Camera-type eye (tissue), 1 donor: ENCODE measurements around a stretch of chr10.

- RAMPAGE, long total RNA, result no peak
Measured at GRCh38 chr10:73425-74286, 24.6 kb upstream of the TUBB8 start.

GRCh38 chr10:151059-151789, 16.0 kb downstream of the ZMYND11 start:
- RAMPAGE, long total RNA, result no peak

GRCh38 chr10:329276-330117, 194.2 kb downstream of the ZMYND11 start:
- RAMPAGE, long total RNA, result no peak

DNA sequence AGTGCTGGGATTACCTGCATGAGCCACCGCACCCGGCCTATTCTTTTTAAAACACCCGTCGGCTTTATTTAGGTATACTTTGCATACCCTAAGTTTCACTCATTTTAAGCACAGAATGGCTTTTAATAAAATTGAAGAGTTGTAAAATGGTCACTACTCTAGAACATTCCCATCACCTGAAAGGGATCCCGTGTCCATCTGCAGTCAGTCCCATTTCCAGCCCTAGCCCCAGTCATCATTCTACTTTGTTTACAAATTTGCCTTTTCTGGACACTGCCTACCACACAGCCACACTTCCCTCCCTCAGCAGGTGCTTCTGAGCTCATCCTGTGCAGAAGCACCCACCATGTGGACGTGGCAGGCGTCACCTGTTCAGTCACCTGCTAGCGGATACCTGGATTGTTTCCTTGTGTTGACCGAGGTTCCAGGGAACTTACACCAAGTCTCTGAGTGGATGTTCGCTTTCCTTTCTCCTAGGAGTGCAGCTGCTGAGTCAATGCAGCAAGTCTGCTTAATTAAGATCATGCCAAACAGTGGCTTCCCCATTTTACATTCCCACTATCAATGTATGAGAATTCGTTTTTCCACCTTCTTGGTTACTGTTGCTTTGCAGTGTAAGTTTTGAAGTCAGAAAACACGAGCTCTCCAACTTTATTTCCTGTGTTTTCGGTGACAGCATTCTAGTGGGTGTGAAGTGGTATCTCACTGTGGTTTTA, 198.1 kb downstream of the ZMYND11 start:
- RAMPAGE, long total RNA, result no peak

- RAMPAGE, long total RNA, result no peak
Measured at GRCh38 chr10:369762-370178, 234.5 kb downstream of the ZMYND11 start.

DNA sequence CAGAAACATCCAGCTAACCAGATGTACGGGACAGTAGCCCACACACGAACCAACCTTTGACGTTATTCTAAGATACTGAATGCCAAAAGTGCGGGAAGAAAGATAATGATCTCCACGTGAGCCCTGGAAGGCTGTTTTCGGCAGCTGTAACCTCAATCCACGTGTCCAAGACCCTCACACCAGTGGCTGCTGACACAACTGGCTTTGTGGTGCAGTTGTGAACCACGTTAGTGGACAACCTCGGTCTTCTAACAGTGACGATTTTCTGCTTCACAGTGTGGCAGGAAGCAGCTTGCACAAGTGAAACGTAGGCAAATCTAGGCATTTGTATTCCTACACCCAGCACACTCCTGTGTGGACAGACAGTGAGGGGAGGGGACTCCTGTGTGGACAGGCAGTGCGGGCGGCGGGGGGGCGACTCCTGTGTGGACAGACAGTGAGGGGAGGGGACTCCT, 251.9 kb downstream of the ZMYND11 start:
- RAMPAGE, long total RNA, result no peak

GRCh38 chr10:584878-585697, 104.4 kb downstream of the DIP2C start:
- RAMPAGE, long total RNA, result no peak

- RAMPAGE, long total RNA, result no peak
Measured at GRCh38 chr10:600899-601524, 88.5 kb downstream of the DIP2C start.

DNA sequence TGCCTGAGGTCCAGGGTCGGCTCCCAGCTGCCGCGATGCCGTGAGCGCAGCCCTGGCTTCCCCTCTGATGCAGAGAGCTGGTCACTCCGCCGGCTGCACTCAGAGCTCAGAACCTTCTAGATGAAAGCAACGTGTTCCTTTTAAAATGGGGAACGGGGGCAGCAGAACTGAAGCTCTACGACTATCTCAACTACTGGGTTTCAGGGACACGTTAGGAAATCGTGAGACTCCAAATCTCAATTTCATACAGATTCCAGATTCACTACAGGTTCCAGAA, 84.4 kb downstream of the DIP2C start:
- RAMPAGE, long total RNA, result no peak

DNA sequence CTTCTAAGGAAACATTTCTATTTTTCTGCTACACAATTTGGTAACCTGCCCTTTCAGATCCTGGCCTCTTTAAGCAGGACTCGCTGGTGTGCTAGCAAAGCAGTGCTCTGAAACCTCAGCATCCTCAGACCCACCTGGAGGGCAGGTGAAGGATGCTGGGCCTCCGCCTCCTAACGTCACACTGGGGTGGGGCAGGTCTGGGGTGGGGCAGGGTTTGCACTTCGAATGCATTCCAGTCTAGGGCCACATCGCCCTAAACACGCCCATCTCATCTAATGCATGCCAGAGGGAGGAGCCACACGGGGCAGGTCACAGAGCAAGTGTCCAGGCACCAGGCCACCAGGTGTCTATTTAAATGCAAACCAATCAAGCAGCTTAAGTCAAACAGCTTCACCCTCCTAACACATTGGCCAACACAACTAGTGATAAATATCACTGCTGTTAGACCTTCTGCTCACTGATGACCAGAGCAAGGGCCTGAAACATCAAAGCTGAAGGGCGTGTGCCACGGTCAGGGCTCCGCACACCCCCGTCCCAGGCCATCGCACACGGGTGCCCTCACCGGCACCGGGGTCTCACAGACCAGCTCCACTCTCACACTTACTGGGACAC, 47.2 kb downstream of the DIP2C start:
- RAMPAGE, long total RNA, result no peak

DNA sequence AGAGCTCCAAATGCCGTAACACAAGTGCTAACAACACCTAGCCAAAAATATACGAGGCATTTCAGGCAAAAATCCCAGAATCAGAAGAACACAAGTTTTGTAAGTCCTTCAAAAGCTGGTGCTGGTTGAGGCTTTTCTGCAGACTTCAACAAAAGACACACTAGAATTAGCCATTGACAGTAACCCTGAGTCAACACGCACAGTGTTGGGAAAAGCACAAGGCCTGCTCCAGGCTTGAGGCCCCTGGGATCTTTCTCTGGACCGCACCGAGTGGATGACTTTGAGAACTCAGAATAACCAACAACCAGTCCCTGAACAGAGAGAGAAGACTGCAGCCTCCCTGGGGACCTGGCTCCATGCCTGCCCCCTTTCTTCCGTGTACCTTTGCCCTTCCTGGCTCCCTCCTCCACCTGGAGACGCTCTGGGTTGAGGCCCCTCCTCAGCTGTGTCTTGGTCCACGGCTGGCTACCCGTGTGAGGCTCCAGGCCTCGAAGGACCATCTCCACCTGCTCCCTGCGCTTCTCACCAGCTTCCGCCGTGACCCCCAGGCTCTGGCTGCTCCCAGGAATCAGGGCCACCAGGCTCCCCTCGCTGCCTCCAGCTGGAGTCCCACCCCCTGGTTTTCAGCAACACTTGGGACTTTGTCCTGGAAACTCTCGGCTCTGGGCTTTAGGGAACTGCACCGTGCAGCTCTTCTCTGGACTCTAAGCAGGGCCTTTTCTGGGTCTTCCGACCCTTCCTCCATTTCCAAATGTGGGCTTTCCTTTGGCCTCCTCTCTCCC, 28.4 kb downstream of the DIP2C start:
- RAMPAGE, long total RNA, result no peak

DNA sequence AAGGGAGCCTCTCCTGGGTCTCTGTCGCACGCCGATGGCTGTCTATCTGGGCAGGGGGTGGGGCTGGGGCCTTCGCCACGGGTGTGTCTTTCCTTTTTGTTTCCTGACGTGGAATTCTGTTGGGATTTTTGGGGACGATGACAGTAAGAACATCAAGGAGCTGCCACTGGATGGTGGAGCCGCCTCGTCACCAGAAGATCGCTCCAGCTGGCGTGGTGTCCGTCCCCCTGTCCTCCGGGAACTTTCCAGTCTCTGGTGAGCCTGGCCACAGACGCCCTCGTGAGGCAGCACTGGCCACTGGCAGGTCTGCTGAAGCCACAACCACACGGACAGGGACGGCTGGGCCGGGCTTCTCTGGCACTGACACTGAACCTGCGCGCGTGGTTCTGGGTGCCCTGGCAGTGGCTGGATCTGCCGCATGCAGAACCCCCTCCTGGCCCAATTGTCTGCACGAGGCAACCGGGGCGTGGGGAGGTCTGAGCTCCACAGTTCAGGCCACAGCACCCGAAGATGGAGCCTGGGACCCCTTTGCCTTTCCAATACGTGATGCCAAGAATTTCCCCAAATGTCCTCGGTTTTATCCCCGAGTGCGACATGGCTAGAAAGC, 100.0 kb upstream of the DIP2C start:
- RAMPAGE, long total RNA, result no peak

GRCh38 chr10:803419-803702, 113.9 kb upstream of the DIP2C start:
- RAMPAGE, long total RNA, result no peak

DNA sequence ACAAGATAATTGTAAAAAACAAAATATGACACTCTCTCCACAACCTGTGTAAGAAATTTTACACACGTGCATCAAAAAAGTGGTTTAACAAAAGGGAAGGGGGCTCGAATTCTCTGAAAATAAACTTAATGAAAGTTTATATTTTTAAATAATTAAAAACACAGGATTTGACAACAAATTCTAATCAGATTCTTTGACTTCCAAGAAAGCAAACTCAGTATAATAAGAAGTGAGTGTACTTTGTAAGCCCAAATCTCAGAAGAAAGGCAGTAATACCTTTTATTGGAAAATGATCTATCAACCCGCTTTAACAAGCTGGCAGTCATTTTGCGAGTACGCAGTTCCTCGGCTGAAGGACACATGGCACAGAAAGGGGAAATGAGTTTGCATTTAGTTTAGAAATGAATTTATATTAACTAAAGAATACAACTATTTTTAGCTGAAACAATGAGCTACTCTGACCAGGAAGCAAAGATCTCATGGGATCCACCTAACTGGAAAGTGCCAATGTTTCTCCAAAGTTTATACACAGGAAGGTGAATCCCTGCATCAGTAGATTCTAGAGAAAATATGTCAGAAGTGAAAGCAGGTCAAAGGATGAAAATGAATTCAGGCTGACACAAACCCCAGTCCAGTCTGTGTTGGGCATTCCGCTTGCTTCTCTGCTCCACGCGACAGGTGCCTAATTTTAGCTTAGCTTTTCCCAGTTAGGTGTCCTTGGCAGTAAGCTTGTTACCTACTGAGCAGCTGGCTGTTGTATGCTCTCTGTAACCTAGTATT, 113.0 kb downstream of the LARP4B start:
- RAMPAGE, long total RNA, result no peak

DNA sequence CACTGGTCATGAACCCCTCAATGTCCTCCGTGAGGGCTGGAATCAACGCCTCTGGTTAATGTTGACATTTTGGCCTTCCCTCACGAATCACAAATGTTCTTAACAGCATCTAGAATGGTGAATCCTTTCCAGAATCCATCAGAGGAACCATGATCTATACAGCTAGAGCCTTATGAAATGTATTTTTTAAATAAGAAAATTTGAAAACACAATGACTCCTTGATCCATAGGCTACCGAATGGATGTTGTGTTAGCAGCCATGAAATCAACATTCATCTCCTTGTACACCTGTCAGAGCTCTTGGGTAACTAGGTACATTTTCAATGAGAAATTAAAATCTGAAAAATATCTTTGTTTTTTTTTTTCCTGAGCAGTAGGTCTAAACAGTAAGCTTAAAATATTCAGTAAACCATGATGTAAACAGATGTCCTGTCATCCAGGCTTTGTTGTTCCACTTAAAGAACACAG, 77.2 kb downstream of the LARP4B start:
- RAMPAGE, long total RNA, result no peak

DNA sequence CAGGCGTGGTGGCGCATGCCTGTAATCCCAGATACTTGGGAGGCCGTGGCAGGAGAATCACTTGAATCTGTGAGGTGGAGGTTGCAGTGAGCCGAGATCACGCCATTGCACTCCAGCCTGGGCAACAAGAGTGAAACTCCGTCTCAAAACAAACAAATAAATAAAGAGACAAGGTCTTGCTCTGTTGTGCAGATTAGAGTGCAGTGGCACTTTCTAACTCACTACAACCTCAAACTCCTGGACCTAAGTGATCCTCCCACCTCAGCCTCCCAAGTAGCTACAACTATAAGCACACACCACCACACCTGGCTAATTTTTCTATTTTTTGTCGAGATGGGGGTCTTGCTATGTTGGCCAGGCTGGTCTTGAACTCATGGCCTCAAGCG, 15.0 kb downstream of the LARP4B start:
- RAMPAGE, long total RNA, result no peak

- RAMPAGE, long total RNA, result no peak
Measured at GRCh38 chr10:971655-971936, 16.6 kb upstream of the GTPBP4 start.

DNA sequence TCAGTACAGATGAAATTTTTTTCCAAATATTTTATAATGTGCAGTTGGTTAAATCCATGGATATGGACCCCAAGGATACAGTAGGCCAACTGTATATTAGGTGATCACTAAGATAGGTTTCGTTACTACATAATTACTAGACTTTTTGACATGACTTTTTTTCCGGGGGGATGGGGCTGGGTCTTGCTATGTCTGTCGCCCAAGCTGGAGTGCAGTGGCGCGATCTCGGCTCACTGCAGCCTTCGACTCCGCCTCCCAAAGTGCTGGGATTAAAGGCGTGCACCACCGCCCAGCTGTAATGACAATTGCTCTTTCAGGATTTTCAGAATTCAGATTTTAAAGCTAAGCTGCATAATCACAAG, 1.1 kb downstream of the IDI1 start:
- RAMPAGE, long total RNA, result no peak

- RAMPAGE, long total RNA, result no peak
Measured at GRCh38 chr10:1938113-1938840, 201.0 kb upstream of the ADARB2 start.

GRCh38 chr10:3104465-3105145, 37.3 kb downstream of the PFKP start:
- RAMPAGE, long total RNA, result no peak